Left lung (tissue), 1 donor: ENCODE measurements around a stretch of chr3.

DNA sequence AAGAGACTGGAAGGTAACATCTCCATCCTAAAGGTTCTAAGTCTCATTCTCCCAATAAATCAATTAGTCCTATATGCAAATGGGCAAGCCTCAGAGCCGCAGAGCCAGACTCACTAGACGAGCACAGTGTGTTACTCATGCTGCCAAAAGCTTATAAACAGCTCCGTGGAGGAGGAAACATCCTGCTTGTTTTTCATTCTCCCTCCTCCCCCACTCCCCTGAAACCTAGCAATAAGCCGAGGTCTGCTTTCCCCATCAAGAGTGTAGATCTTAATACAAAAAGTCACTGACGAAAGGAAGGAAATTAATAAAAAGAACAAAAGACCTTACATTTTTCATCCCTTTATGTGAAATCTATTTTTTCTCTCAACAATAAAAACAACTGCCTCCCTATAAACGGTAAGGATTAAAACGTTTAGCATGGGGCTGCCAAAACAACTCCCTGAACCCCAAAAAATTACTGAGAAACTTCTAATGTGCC lies 88.5 kb downstream of the XXYLT1 start:
- PRO-cap = no peak

DNA sequence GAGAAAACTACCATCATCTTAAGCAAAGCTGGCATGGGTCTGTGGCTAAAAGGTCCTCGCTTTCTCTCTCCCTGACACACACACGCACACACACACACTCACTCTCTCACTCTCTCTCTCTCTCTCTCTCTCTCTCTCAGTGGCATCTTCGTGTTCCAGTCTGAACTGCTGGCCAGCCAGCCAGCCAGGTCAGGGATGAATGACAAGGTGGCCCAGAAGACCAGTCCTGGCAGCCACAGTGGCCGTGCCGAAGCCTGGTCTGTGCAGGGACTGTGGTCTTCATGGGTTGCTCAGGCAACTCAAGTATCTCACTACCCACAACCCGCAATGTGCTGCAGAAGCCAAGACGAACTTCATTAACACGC lies 66.6 kb downstream of the XXYLT1 start:
- PRO-cap = no peak

DNA sequence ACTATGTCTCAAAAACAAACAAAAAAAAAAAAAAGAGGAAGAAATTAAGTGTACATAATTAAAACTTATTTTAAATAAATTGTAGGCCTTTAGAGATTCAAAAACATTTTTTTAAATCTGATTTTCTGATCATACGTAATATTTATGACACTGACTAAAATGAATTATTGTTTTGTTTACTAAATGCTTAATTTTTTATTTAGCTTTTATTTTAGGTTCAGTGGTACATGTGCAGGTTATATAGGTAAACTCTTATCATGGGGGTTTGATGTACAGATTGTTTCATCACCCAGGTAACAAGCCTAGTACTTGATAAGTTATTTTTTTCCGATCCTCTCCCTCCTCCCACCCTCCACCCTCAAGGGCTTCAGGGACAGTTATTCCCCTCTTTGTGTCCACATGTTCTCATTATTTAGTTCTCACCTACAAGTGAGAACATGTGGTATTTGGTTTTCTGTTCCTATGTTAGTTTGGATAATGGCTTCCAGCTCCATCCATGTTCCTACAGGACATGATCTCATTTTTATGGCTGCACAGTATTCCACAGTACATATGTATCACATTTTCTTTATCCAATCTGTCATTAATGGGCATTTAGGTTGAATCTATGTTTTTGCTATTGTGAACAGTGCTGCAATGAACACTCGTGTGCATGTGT lies 73.6 kb downstream of the ACAP2 start:
- PRO-cap = no peak

DNA sequence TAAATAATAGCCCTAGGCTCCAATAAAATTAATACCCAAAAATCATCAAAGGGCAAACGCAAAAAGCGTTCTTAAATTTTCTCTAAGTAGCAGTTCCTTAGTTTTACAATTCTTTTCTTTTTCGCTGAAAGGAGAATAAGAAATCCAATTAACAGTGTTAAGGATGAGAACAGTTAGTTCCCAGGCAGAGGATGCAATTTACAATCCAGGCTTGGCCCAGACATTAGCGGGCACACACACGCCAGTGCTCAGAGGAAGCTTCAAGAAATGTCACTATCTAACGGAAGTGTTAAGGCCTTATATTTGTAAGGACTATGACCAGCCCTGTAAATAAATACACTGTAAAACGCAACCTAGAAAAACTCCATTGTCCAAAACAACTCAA lies 1.4 kb downstream of the ACAP2 start:
- PRO-cap = no peak

DNA sequence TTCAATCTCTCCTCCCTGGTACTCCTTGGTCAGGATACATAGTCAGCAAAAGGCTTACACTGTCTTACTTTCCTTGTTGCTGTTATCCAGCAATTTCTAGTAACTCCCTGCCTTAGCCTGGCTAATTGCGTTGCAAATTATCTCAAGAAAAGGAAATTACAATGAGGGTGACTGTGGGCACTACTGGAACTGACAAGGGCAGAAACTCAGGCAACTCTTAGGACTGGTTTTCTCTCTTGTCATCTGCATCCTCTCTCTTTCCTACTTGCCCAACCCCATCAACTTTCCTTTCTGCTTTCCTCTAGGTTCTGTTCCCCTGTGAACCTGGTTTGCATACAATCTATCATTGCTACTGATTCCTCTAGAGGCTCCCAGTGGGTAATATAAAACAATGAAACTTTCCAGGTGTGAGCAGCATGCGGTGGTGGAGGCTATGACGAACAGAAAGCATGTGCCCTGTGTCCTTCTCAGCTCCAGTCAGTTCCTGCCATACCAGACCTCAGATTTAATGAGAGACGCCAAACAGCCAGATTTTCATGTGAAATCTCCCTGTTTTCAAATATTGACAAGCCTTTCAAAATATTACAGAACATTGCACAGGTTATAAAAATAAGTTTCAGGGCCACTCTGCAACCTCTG lies 3.4 kb upstream of the ACAP2 start:
- PRO-cap = no peak

GRCh38 chr3:195583063-195583445 lies 686 bp downstream of the APOD start:
- PRO-cap = no peak

GRCh38 chr3:195697682-195698525 lies 22.9 kb upstream of the MUC20 start:
- PRO-cap = no peak

DNA sequence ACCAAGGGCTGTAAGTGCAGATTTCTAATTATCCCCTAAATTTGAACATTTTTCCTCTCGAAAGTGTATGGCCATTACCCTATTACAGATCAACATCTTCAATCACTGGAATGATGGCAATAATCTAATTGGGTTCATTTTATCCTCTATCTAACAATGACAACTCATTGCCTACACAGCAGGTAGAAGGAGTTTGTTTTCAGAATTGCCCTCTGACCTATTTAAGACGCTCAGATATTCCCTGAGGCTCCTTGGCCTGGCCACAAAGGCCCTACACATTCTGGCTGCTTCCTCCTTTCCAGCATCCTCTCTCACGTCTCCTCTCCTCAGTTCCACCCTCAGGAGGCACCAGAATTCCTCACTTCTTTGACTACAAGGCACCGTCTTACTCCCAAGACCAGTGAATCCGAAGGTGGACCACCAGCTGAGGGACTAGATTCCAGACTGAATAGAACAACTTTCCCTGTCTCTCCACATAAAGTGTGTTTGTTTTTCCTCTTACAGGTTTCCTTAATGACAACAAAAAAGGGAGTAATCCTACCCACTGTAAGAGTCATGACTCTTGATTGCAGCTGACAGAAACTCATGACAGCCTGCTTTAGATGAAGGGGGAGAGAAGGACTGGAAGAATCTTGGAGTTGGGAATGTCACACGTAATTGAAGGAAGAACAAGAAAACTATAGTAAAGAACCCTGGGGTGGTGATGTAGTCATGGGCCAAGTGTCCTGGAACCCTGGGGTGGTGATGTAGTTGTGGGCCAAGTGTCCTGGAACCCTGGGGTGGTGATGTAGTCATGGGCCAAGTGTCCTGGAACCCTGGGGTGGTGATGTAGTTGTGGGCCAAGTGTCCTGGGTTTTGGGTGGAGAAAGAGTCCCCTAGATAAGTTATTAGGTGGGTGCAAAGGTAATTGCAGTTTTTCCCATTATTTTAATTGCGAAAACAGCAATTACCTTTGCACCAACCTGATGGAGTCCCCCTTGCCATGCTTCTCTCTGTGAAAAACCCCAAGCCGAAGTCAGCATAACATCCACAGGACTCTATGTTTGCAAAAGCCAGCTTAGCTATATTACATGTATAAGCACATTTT lies 21.9 kb upstream of the MUC20 start:
- PRO-cap = no peak

DNA sequence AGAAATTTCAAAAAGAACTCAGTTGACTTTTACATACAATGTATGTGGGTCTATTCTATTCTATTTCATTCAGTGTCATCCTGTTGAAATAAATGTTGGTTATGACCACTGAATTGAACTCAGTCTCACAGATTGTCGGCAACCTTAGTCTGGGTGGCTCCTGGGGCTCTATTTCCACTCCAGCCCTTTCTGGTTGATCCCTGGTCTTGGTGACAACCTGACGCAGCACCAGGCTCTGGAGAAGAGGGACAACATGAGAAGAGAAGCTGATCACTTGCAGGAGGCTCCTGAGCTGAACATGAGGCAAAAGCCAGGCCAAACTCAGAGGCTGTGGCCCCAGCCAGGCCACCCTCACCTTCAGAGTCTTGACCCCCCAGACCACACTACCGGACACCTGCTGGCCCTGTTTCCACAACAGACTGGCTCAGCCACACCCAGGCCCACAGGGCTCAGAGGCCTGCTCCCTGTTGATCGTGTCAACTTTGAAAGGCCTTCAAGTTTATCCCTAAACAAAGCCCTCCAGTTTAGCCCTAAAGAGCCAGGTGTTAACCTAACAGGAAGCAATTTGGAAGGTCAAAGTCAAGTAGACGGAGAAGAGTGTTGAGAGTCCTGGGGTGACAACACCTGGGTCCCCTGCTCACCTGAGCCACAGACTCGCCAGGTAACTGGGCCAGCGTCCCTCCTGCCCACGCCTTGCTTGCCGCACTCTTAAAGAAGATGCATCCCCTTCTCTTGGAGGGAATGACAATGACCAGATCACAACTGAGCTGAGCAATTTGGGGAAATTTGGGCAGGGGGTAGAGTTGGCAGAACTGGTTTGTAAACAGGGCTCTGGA lies 15.5 kb upstream of the MUC20 start:
- PRO-cap = unidirectional peak, plus-strand start at position 590 of the sequence

GRCh38 chr3:195858881-195859868 lies 47.4 kb upstream of the MUC4 start:
- PRO-cap = no peak

- PRO-cap = no peak
These were observed 36.1 kb downstream of the TNK2 start for GRCh38 chr3:195872068-195872811.

DNA sequence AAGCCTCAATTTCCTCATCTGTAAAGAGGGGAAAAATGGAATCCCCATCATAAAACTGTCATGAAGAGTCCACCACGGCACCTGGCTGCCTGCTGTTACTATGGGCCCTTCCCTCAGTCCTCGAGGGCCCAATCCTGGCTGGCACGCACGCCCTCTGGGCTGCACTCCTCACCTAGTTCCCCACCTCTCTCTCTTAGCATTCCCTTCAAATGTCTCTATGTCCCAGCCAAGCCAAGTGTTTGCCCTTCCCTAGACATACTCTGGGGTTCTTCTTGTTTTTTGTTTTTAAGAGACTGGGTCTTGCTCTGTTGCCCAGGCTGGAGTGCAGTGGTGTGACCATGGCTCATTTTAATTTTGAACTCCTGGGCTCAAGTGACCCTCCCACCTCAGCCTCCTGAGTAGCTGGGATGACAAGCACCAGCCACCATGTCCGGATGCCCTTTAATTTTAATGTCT lies 10.0 kb downstream of the TNK2 start:
- PRO-cap = no peak

DNA sequence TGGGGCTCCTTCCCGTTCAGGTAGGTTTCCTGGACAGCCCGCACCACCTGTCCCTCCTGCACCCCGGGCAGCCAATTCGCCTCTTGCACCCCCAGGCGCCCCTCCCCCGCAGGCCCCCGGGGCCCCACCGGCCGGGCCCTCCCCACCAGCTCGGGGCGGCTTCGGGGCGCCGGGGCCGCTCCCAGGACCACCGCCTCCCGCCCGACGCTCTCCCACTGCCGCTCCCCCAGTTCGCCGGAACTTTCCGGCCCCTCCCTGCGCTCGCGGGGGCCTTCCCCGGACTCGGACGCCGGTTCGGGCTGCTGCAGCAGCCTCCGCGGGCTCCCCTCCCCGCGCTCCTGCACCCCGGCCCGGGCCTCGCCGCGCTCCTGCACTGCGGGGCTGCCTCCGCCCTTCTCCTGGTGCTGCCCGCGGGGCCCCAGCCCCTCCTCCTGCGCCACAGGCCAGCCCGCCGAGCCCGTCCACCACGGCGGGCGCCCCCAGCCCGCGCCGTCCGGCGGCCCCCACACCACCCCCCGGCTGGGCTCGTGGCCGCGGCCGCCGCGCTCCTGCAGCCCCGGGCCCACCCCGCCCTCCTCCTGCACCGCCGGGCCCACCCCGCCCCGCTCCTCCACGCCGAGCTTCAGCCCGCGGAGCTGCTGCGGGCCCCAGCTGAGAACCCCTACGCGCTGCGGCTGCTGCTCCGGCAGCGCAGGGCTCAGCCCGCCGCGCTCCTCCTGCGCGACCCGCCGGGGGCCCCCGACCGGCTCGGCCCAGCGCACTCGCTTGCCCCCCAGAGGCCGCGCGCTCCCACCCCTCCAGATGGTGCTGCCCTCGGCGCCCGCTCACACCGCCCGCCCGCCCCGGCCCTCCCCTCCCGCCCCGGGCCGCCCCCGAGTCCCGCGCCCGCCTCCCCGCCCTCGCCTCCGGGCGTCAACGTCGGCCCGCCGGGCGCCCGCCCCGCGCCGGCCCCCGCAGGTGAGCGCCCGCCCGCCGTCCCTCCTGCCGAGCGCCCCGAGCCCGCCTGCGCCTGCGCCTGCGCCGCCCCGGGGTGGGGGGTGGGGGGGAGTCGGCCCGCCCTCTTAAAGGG lies 742 bp upstream of the TNK2 start:
- PRO-cap = bidirectional peak, plus-strand start at position 279 of the sequence, minus-strand start at position 68 of the sequence; bidirectional peak, plus-strand start outside the sequence, minus-strand start at position 1,005 of the sequence

DNA sequence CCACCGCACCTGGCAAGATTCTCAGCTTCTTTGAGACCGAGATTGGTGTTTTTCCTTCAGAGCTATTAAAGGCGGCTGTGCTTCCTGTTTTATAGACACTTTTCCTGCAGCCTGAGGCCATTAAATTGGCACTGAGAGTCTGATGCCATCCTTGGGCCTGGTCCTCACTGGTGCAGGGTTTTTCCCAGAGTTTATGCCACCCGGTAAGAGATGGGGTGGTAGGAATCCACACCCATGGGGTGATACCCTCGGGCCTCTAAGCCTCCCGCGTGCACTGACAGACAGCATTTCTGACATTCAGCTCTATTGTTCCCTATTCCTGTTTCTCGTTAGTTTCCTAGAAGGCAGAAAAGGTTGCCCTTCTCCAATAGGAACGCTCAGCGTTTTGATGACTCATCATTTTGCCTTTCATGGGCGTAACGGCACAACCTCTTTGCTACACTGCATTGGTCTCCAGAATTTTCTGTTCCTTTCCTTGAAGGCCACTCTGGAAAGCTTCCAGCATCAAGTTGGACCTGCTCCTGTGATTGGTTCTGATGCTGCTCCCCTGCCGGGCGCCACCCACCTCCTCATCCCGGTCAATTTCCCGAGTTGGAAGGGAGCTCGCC lies 12.9 kb upstream of the TNK2 start:
- PRO-cap = no peak

DNA sequence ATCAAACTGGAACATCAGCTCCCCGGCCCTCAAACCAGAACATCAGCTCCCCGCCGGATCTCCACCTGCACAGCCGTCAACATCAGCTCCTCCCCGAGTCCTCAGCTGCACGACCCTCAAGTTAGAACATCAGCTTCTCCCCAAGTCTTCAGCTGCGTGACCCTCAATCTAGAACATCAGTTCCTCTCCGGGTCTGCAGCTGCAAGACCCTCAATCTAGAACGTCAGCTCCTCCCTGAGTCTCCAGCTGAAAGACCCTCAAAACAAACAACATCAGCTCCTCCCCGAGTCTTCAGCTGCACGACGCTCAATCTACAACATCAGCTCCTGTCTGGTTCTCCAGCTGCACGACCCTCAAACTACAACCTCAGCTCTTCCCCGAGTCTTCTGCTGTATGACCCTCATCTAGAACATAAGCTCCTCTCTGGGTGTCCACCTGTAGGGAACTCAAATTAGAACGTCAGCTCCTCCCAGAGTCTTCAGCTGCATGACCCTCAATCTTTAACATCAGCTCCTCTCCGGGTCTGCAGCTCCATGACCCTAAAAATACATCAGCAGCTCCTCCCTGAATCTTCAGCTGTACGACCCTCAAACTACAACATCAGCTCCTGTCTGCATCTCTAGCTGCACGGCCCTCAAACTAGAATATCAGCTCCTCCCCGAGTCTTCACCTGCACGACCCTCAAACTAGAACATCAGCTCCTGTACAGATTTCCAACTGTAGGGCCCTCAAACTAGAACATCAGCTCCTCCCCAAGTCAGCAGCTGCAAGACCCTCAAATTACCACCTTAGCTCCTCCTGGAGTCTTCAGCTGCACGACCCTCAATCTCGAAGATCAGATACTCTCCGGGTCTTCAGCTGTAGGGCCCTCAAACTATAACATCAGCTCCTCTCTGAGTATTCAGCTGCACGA lies 33.6 kb upstream of the TNK2 start:
- PRO-cap = no peak

GRCh38 chr3:195943705-195944464 lies 35.5 kb upstream of the TNK2 start:
- PRO-cap = no peak

GRCh38 chr3:195962374-195962640 lies 54.0 kb upstream of the TNK2 start:
- PRO-cap = no peak

- PRO-cap = no peak
These were observed 26.6 kb downstream of the TFRC start for GRCh38 chr3:196054944-196055988.

DNA sequence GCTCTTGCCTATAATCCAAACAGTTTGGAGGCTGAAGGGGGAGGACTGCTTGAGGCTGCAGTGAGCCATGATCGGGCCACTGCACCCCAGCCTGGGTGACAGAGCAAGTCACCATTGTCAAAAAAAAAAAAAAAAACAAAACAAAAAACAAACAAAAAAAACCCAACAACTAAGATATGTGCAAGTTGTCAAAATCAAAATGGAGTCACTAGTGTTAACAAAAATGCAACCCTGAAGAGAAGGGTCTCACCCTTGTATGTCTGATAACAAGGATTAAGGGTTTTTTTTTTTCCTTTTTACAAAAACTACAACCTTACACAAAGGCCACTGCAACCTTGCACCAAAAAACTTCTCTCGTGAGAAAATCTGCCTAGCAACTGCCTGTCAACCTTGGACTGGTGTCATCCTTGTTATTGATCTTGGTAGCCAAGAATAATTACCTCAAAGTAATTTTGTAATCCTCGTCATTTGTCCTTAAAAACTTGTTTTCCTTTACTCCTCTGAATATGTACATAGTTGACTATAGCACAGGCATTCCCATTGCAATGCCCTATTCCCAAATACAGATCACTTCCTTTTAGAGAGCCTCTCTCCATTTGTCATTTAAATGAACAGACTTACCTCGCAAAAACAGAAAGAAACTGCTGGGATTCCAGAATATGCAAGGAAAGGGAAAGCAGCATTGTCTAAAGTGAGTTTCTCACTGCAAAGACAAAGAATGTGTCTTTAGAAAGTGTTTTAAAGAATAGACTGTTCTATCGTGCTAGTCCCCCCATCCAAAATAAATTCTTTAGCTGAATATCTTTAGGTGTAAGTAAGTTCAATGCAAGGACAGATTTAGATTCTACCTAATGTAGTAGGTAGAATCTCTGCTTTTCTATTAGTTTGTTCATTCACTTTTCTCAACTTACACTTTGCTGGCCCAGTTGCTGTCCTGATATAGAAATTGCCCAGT lies 23.9 kb downstream of the TFRC start:
- PRO-cap = no peak

- PRO-cap = unidirectional peak, plus-strand start at chr3:196187118
These were observed 24.5 kb downstream of the ZDHHC19 start for GRCh38 chr3:196186551-196187236.